ENCODE results near the gene VRTN.

DNA sequence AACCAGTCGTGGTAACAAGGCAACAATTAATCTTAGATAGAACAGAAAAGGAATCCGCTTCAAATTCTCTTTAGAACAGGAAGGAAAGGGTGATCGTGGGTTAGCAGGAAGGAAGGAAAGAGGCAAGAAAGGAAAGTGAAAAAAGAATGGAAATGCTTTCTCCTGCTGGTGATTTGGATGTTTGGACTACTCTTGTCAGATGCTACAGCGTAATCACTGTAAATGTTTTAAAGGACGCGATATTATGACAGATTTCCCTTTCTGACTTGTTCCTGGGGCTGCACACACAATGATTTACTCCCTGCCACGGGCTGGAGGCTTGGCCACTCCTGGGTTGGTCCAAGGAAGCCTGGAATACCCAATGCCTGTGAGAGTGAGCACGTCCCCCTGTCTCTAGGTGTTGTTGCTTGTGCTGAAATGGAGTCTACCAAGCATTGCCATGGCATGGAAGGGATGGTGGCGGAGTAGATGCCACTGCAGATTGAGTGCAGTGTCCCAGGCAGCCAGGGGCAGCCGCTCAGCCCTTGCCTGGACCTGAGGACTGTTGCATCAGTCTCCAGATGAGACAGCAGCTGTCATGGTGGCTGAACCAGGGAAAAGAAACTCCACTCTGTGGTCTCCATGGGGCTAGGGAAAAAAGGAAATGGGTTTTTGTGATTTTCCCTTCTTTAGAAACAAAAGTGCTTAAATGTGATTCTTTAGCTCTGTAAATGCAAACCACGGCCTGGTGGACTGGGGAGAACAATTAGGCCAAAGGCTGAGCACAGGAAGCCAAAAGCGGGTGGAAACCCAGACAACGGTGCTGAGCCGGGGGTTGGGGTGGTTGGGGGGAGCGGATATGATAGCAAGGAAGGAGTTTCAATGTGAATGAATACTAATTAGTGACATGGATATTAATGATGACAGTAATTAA is 443.0 kb downstream of the DPF3 start:
- PRO-cap = no peak

- PRO-cap = no peak
Measured at GRCh38 chr14:72849405-72849744, 44.5 kb downstream of the DPF3 start.

DNA sequence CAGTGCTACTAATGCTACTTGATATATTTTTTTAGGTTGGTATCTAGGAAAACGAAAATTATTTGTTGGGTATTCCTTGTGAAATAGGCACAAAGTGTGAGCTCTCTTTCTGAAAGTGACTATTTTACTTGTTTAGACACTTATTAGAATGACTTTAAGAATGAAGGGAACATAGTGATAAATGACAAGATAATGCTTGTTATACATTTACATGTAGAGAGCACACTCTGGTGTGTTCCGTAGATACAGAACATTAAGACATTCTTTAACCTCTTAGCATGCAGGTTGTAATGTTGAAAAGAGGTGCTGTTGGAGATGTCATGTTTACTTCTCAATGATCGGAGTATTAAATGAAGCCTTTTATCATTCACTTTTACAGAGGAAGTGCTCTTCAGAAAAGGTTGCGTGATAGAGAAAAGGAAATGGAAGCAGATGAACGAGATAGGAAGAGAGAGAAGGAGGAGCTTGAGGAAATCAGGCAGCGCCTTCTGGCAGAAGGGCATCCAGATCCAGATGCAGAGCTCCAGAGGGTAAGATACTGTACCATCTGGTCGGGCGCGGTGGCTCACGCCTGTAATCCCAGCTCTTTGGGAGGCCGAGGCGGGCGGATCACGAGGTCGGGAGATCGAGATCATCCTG is 27.2 kb upstream of the PSEN1 start:
- PRO-cap = no peak

DNA sequence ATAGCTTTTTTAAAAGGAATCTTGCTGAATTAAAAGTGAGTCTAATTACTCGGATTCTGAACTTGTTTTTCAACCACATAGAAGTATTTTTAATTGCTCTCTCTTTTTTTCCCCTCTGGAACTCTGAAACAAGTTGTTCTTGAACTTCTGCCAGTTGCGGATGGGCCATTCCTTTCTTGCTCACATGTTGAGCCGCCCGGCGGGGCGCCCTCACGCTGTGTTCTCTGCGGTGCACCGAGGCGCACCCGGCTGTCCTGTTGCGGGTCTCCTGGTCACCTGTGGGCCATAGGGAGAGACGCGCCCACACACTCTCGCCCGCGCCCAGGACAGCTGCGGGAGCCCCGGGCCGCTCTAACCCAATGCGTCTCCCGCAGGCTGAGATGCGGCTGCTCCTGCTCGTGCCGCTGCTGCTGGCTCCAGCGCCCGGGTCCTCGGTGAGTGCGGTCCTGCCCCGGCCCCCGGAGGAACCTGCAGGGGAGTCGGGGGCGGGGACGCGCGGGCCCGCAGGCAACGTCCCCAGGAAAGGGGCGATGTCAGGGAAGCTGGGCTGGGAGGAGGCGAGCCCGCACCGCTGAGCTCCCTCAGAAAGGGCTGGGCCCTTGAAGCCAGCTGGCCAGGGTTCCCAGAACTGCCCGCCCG is 2.2 kb downstream of the PAPLN start:
- PRO-cap = no peak

DNA sequence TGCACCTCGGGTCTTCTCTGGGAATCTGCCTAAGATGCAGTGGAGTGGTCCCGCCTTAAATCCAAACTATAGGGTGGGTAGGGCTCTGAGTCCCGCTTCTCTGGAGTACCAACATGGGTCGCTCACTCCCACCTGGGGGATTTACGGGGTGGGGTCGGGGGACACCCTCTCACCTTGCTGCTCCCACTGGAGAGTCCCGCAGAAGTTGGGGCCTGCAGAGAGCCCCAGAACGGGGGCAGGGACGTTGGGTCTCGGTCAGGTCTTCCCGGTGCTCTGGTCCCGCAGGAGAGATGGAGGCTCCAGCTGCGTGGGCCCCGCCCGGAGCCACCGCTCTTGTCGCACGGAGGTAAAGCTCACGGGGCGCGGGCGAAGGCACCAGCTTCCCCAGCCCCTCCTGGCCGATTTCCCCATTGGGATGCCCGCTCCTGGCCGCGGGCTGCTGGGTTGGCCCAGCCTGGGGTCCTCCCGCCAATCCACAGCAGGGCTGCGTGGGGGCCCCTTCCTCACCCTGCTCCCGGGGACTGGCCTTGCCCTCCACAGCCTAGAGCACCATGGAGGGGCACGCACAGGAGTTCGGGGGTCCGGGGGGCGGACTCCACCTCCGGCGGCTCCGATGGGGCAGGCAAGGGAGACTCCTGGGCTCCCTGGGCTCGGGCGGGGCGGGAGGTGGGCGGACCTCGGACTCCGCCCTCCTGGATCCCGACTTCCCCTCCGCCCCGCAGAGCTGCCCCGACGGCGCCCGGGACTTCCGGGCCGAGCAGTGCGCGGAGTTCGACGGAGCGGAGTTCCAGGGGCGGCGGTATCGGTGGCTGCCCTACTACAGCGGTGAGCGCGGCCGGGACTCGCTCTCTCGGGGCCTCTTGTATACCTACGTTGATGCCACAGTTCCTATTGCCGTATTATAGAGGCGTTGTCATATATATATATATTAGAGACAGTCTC is 8.3 kb downstream of the PAPLN start:
- PRO-cap = no peak

GRCh38 chr14:73467366-73467846 is 9.1 kb upstream of the NUMB start:
- PRO-cap = no peak

- PRO-cap = no peak
Measured at GRCh38 chr14:73568881-73569009, 268 bp upstream of the ACOT2 start.

- PRO-cap = no peak
Measured at GRCh38 chr14:73659324-73659711, 14.5 kb downstream of the DNAL1 start.

DNA sequence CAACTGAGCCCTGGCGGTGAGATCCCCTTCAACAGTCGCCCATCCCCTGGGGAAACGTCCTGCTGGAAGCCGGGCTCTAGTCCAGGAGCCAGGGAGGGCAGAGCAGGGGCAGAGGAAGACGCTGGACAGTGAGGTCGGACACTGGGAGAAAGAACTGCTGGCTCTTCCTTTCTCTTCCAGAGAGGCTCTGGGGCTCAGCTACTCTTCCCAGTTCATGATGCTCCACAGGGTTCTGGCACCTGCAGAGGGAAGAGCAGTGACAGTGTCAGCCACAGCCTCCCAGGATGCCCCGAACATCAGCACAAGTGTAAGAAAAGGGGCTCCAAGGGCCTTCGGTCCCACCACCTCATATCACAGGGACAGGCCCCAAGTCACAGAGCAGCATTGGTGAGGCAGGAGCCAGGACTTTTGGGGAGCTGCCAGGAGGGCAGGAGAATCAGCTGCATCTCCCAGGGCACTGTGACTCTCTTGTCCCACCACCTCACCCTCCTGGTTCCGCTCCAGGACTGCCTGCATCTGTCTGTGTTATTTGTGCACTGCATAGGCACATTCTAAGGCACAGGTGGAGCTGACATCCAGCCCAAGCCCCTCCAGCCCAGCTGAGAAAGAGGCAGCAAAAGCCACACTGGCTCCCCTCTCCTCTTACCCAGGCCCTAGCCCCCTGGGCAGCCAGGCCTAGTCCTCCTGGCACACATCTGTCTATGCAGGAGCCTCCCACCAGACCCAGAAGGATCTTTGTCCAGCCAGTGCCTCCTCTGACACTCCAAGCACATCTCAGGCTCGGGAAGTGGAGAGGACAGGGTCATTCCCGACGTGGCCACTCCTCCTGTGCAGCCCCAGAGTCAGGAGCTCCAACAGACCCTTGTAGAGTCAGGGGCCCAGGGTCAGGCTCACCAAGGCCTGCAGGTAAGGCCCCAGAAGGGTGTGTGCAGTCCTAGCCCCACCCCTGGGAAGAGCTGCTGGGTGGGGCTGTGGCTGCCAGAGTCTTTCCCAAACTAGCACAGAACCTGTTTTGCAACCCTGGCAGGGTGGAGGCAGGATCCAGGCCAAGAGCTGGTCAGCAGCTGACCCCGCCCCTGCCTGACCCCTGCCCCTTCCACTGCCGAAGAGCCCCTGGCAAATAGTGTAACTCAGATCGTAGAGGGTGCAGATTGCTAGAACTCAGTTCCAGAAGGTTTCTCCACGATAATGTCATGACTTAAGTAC is 19.7 kb downstream of the MIDEAS start:
- PRO-cap = unidirectional peak, plus-strand start at position 1,010 of the sequence; unidirectional peak, plus-strand start at position 1,123 of the sequence

DNA sequence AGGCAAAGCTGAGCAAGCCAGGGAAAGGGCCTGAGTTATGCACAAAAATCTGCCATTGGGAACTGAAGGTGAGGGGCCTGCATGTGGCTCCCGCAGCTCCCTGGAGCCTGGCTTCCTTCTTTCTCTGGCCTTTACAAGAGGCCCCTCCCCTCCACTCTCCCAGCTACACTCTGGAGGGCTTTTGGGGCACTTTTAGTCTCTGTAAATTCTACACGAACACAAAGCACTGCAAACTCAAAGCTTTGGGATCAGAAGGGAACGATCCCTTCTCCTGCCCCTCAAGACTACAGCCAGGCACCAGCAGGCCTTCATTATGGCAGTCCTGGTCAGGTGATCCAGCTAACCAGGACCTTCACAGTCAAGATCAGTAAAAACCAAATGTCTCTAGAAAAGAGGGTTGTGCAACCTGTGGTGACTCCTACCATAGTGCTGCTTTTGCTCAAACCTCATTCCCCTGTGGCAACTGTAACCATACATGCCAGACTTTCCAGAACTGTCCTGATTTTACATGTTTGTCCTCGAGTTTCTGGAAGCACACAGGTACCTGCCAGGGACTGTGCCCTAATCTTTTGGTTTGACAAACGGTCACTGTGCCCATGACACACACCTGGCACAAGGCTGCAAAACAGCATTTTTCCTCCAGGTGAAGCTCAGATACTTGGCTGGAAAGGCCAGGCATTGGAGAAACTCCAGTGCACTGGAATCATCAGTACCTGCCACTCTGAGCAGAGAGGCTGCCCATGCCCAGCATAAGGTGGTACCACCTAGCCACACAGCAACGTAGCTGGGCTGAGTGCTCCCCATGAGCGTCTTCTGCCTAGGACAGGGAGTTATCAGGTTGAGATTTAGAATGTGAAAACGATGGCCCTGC is 24.5 kb upstream of the MIDEAS start:
- PRO-cap = no peak

DNA sequence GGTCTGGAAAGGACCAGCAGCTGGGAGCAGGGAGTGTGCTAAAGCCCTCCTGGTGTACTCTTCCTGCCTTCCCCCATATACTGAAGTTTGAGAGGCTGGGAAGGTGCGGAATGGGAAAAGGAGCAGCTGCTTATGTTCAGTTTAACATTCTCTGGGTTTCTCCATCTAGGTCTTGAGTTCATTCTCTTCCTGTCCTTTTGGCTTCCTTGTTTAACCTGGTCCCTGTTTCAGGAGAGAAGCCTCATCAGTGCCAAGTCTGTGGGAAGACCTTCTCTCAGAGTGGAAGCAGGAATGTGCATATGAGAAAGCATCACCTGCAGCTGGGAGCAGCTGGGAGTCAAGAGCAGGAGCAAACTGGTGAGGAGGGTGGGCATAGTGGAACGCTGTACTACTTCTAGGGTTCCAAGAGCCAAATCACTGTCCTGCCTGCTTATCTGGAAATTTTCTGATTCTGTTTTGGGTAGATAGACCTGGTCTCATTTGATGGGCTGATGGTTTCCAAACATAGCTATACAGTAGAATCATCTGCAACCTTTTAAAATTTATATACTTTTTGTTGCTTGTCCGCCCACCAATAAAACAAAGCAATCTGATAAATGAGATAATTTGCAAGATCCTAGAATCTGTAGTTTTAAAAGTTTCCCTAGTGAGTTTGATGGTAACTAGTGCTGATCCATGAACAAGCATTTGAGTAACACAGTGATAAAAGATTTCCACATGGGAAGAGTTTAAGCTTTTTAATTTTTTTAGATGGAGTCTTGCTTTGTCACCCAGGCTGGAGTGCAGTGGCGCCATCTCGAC is 28.9 kb downstream of the FAM161B start:
- PRO-cap = no peak

DNA sequence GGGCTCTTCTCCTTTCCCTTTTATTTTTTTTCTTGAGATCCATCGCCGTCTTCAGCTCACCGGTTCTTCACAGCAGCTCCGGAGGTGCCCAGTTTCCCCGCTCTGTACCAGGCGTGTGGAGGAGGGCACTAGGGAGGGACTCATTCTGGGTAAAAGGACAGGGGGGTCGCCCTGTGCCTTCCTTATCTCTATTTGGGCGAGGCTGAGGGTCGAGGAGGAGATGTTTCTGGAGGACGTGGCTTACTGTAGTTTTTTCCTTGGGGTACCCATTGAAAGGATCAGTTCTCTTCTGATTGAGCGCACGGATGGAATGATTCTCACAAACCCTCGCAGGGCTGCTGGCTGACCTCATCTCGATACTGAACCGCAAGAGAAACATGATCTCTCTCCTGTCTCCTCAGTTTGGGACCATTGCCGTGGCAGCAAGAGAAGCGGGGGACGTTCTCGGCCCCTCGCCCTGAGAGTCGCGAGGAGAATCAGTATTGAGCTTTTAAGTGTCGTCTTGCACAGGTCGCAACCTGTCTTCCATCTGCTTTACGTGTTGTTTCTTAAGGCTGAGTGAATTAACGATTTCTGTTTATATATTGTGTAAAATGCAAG is 436 bp downstream of the LIN52 start:
- PRO-cap = no peak

GRCh38 chr14:74283448-74283734 is 19.3 kb downstream of the ABCD4 start:
- PRO-cap = no peak

GRCh38 chr14:74347451-74348675 is at the start of gene VRTN:
Gene VRTN, plus strand, starts transcription at chr14:74348471.
- PRO-cap = no peak

GRCh38 chr14:74403465-74403818 is 22.6 kb downstream of the SYNDIG1L start:
- PRO-cap = no peak

GRCh38 chr14:74498213-74498885 is 4.8 kb downstream of the ISCA2 start:
- PRO-cap = no peak

DNA sequence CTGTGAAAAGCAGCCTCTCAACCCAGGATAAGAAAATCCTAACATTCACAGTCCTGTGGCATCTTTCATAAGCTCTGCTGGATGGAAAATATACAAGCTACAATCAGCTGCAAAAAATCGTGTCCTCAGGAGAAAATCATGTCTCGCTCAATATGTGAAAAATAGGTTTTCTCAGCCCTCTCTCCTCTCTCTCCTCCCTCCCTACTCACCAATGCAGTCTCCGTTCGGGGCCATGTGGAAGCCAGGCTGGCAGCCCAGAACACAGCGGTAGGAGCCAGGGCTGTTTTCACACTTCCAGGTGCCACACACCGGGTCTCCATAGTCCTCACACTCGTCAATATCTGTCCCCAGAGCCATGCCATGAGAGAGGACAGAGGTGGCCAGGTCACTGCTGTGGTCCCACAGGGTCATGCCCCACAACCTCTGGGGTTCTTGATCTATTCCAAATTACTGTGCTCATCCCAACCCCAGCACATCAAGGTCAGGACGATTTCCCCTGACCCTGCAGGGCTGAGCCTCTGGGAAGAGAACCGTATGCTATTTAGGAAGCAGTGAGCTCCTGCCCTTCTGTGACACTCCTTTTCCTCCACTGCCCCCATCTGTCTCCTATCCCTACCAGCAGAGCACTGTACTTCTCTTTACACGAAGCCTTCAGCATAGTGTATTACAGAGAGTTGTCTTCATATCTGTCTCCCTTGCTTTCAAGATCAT is 13.6 kb downstream of the ISCA2 start:
- PRO-cap = no peak

DNA sequence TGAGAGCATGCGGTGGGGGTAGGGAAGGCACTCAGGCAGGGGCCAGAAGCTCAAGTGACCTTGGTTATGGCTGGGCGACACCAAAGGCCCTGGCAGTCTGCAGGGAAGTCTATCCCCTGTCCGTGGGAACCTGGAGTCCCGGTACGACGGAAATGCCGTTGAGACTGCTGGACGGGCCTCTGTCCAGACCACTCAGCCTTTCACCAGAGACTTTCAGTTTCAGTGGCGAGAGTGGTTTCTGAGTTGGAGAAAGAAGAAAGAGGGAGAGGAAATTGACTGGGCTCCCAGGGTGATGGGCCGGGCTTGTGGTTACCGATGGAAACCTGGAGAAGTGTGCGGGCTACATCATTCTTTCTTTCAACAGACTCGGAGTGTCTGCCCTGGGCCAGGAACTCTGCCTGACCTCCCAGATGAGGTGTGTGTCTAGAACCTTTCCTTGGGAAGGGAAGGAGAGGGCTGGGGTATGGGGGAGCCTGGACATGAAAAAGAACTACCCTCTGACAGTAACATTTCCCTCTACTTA is 21.0 kb downstream of the ISCA2 start:
- PRO-cap = no peak

DNA sequence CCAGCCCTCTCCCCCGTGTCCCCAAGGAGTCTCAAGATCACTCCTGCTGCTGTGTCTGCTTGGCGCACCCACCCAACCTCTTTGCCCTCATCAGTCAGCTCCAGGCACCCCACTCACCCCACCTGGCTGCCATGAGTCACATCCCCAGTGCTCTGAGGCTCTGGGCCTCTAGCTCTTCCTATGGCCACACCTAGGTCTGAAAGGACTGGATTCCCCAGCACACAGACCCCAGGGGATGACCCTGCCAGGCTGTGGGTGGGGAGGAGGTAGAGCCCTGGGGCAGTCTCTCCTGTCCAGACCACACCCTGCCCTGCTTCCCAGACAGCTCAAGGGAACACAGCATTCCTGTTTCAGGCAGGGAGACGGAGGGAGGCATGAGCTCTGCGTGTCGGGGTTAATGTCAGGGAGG is 45.3 kb downstream of the LTBP2 start:
- PRO-cap = unidirectional peak, plus-strand start at position 342 of the sequence

DNA sequence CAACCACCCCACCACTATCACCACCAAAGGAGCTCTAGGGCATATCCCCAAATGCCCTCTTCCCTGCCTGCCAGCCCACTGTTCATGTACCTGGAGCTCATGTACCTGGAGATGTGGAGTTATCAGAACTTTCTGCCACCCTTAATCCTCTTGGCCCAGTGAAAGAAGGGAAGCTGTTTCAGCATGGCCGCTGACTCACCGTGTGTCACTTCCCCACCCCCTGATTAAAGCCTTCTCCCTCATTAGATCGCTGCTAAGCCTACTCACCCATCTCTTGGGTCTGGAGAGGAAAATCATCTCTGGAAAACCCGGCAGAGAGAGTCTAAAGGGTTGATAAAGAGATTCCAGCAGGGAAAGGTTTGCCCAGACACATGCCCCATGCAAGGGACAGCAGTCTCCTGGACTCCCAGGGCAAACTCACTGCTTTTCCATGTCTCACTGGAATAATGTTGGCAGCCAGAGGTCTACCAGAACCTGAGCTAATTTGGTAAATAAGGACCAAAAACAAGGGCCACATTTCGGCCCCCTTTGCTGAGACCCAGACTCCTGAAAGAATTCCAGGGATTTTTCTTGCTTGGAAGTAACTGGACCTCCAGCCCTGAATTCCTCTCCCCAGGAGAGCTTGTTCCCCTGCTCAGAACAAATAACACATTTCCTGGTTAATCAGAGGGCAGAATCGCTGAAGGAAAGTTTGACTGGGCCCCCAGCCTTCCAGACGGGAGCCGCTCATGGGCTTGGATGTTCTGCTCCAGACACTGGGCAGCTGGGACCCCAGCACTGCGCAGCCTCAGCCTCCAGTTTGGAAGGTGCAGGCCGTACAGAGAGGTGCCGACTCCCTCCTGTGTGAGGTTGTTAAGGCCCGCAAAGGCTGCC is 4.7 kb upstream of the LTBP2 start:
- PRO-cap = no peak